Left common carotid artery plus branches (tissue), 1 donor: ENCODE results near the gene GPHN.

DNA sequence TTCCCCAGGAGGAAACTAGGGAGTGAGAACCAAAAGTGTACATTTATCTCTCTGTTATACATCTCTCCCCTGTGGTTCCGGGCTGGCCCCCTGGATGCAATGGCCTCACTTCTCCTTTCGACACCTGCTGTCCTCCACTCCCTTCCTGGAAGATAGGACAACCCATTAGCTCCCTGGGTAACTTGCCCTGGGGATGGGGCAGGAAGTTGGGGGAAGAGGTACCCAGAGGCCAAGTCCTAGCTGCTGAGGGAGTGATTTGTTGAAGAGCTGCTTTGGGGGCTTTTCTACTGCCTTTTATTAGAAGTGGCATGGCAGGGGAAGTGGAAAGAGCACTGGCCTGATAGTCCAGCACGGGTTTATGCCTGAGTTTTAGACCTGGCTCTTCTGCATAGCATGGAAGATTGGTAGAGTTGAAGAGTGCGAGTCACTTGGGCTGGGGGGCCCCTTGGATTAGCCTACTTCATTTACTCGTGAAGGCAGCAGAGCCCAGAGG is 1.6 kb downstream of the PLEKHG3 start:
- PRO-cap: no peak

DNA sequence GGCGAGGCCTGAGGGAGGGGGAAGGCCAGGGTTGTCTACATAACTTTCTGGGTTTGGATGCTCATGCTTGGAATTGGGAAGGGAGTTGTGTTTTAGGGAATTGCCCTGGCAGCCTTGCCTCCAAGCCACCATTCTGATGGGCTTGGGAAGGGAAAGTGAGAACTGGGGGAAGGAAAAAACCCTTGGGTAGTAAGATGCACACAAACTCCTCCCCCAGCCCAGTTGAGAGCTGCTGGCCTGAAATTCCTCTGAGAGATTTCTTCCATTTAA is 13.0 kb downstream of the PLEKHG3 start:
- PRO-cap: no peak

DNA sequence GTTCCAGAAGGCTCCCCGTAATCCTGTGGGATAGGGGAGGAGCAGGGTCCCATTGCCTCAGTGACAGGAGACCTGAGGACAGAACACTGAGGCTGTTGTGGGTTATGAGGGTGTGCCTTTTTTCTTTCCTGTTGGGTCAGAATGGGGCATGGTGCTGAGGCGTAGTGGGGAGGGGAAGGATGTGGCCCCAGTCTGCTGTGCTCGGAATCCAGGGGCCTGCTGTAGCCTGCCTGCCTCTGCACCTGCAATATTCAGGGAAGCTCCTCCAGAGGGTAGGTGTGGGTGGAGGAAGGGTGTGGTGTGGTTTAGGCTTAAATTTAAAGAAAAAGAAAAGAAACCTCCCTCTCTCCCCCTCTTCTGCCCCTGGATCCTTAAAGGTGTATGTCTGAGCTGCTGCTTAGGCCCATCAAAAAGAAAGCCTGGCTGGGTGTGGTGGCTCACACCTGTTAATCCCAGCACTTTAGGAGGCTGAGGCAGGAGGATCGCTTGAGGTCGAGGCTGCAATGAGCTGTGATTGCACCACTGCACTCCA is 18.7 kb downstream of the PLEKHG3 start:
- PRO-cap: no peak

DNA sequence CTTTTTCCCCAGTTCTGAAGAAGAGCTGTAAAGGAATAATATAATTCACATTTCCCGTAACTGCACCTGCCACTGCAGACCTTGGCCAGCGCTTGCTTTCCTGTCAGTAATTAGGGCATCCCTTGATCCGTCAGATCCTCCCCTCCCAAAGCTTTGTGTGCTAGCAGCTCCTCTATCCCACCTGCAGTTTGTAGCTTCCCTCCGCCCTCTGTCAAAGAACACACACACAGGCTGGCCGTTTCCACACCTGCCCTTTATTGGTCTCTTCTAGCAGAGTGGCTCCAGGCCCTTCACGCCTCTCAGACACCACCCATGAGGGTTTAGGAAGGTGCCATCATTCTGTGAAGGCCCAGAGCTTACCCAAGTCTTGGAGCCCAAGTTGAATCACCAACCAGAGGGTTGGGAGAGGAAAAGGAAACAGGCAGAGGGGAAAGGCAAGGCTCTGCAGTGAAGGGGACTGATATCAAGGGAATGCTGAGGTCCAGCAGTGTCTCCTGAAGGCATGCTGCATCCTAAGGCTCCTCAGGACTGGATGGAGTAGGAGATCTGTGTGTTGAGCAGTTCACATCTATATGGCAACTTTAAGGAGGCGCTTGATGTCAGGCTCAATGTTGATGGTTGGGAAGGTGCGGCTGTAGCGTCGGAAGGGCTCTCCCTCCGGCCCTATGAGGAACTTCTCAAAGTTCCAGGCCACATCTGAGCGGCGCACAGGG is 3.5 kb downstream of the GPX2 start:
- PRO-cap: no peak

GRCh38 chr14:64966755-64967371 is 5.3 kb downstream of the RAB15 start:
- PRO-cap: no peak

DNA sequence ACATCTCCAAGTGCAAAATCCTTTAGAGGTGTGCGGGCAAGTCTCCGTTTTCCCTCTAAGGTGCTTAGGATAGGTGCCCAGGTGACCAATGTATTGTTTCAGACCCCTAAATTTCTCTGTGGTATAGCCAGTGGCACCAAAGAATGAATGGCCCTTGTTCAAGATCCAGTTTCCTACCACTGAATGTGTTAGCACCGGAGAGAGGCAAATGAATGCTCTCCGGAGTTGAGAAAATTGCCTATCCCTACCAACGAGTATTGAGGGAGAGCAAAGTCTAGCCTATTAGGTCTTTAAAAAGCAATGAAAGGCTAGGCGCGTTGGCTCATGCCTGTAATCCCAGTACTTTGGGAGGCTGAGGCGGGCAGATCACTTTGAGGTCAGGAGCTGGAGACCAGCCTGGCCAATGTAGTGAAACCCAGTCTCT is 798 bp upstream of the RAB15 start:
- PRO-cap: no peak

DNA sequence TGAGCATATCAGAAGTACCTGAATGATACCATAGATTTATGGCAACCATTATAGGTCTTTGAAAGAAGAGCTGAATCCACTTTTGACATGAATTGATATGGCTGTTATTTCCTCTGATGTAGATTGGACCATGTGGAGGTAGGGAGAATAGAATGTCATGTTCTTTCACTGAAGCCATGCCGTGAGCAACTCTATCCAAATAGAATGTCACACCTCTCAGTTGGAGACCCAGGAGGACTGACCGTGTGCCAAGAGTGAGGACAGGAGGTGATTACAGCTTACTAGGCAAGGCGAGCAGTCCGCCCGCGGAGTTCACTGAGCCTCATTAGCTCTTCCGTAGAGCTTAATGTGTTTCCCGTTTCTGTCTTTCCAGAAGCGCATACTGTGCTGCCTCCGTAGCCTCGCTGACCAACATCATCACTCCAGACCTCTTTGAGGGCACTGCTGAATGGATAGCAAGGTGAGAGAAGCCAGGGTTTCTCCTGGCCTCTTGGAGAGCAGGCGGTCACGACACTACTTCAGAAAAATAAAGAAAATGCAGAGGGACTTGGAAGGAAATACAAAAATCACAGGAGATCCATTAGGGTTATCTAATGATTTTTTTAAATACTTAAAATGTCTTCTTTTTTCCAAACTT is 45.7 kb downstream of the FNTB start:
- PRO-cap: no peak

DNA sequence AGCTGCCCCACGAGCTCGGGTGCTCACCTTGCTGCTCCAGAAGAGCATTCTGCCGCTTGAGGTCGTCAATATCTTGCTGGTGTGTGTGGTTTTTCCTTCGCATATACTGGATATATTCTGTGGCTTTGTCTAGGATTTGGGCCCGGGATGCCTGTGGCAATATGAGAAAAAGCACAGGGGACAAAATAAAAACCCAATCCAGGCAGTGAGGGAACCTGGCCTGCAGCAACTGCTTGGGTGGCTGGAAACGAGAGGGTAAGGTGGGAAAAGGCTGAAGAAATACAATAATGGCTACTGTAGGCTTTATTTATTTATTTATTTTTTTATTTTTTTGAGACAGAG is 24.5 kb downstream of the MAX start:
- PRO-cap: no peak

DNA sequence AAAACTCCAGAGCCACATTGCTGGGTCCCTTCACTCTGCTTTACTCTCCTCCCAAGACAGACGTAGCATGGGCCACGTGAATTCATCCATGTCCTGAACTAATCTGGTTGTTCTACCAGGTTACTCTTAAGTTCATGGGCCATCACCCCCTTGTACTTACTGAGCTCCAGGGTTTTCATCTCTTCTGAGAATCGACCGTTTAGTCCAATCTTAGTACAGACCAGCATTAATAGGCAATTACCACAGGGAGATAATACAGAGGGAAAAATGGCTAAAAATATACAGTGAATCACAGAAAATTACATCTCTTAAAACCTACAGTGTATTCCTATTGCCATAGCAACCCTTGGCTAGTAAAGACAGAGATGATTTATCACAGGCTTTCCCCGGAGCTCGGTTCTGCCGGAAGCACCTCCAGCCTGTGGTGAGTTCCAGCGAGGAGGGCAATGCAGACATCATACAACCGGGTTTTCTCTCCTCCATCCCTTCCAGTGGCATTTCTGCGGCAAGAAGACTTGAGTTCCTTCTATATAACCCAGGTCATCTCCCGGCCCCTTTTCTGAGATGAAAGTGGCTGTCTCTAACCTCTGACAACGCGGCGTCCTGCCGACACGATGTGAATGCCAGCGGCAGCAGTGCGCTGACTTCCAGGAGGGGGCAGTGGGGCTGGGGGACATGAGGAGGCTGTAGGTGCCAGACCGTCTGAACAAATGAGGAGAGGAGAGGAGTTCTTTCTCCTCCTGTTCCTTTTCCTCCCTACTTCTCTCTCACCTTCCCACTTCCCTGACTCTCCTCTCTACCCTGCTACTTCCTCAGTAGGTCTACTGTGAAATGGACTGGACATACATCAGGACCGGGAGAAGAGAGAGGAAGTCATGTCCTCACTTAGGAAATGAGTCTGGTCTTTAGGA is 68.4 kb upstream of the MAX start:
- PRO-cap: no peak

DNA sequence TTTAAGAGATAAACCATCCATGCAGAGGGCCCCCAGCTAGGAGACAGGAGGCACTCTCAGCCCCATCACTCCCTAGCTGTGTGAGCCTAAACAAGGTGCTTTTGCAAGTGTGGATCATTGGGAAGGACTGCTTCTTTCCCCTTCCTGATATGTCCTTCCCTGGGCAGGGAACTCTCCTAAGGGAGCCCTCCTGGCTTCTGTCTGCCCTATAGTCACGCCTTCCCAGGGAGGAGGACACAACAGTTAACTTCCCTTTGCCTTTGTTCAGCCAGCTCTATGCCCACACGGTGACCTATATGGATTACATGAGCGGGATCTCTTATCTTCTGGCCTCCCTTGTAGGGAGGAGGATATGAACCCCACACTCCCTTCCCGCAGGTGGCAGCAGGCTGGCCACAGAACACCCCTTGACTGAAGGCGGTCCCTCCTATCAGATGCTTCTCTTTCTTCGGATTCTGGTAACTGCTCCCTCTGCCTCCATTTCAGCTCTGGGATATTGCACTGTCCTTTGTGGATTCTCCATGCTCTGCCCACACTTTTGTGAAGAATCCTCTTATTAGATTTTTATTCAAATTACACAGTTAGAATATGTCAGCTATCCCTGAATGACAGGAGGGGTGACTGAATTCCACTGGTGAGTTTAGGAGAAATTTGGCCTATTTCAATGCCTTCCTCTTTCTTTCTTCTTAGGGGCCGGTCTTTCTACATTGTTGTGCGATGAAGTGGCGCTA is 135.7 kb upstream of the MAX start:
- PRO-cap: no peak

GRCh38 chr14:65296954-65297235 is 115.6 kb upstream of the FUT8 start:
- PRO-cap: no peak

GRCh38 chr14:65334647-65335399 is 77.7 kb upstream of the FUT8 start:
- PRO-cap: no peak

DNA sequence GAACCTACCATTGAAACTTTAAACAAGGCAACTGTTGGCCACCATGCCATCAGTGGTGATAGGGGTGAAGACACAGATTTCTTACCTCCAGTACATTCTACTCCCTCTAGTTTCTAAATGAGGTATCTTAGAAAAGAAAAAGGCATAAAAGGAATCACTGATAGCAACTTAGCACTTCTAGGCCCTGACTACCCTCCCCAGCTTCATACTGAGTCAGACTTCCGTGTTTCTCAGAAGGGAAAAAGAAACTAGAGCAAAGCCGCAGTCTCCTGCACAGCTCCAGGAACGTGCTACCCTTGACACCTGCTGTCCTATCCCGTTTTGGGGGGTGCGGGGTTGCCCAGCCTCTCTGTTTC is 437.8 kb downstream of the FUT8 start:
- PRO-cap: no peak

DNA sequence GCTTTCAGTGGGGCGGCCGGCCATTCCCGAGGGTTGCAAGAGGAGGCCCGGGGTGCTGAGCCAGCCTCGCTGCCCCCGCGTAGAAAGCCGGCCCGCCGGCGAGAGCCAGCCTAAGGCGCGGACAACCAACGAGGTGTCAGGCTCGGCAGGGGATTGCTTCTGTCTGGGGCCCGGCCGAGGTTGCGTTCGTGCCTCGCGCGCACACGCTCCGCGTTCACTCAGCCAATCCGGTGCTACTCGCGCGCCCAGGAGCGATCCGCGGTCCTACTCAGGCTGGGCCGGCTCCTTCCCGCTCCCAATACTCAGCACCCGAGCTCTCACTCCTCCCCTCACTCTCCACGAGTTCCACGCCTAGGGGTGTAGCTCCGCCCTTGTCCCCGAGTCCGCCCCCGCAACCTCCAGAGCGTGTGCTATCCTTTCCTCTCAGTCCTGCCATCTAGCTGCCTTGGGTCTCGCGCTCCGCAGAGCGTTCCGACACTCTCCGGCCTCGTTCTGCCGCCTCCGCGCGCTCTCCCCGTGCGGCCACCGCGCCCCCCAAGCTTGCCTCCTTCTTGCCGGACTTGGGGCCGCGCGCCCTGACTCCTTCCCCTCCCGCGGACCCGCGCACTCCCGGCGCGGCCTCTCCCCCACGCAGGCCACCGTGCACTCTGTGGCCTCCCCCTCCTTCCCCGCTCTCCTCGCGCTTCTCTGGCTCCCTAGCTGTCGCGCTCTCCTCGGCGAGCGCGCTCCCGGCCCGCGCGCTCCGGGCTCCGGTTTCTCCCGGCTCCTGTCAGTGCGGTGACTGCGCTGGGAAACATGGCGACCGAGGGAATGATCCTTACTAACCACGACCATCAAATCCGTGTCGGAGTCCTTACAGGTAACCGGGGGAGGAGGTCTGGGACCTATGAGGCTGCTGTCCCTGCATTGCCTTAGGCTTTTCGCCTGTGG is at the start of gene GPHN:
GPHN (plus strand) TSS at position 415 of the 930 bp plus-strand sequence.
- PRO-cap: bidirectional peak, plus-strand start at position 426 of the sequence, minus-strand start at position 103 of the sequence

- PRO-cap: no peak
Measured at GRCh38 chr14:67181119-67181487, 8.1 kb upstream of the GARIN2 start.

GRCh38 chr14:67269404-67270212 is 28.4 kb downstream of the PALS1 start:
- PRO-cap: no peak

- PRO-cap: no peak
Measured at GRCh38 chr14:67416074-67416767, 4.3 kb upstream of the PLEK2 start.

GRCh38 chr14:68144116-68144808 is 324.7 kb downstream of the RAD51B start:
- PRO-cap: no peak

DNA sequence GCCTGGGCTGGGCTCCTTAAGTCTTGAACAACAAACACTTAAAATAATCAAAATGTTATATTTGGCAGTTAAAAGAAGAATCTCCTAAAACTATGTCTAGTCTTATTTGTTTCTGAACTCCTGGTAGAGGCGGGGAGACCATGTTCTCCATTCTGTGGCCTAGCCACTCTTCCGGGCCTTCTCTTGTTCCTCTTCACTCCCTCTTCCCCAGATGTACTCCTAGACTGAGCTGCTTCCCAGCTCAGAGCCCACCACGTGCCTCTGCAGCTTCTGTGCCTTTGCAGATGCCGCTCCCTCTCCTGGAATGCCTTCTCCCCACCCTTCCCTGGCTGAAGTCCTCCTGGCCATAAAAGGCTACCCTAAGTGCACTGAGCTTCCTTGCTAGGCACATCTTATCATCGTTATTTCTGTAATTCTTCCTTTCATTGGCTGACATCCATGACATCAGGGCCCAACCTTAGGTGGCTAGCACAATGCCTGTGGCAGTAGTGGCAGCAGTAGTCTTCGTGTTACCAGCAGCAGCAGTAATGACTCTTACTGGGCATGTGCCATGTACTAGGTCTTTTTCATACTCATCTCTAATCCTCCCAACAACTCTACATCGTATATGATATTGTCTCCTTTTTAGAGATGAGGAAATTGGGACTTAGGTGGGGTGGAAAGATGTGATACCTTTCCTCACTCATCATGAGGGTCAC is 432.7 kb downstream of the ZFP36L1 start:
- PRO-cap: unidirectional peak, minus-strand start at position 209 of the sequence

DNA sequence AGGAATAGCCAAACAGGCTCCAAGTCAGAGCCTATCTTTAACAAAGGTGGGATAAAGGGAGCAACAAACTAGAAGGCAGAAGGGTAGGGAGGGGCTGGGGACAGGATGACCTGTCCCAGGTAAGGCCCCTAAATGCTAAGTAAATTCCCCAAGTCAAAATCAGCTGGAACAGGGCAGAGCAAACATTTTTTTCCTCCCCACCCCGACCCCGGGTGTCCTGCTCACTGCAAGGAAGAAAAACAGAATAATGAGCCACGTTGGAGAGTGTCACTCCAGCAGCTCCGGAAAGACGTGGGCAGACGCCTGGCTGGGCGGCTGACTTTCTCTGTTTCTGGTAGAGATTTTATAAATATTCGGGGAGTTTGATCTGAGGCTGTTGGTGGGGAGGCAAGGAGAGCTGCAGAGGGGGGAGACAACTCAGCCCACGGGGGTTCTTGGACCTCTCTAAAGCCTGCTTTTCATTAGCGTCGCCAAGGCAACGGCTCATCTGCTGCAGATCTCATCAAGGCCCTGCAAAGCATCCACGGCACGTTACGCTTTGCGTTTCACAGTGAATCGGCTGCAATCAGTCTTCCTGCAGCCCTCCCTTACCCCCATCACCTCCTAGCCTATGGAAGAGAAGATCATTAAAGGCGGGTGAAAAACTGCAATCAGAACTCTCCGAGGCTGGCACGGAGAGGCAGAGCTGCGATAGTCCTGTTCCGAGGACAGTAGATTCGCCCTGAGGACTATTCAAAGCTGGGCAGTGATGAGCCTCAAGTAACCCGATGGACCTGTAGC is 207.2 kb downstream of the ZFP36L1 start:
- PRO-cap: no peak